ENCODE data around the genes CHST14, KNL1 and VPS18.

GRCh38 chr15:40406002-40406588 is 500 bp downstream of the IVD start:
- PRO-cap: bidirectional peak, plus-strand start at chr15:40406182, minus-strand start at chr15:40406177
- RRBS, 2 experiments: no CpG with 5 or more reads among the region's 22 CpGs

- PRO-cap: bidirectional peak, plus-strand start at chr15:40470960, minus-strand start at chr15:40470936; bidirectional peak, plus-strand start at chr15:40471351, minus-strand start at chr15:40471255
- RRBS, 2 experiments: 2% methylated on average over 43 to 47 of the region's 72 CpGs
Observed at GRCh38 chr15:40470473-40471305, at the start of gene CHST14. Gene CHST14 (plus strand): TSS chr15:40470984.

- PRO-cap: no peak
- RRBS, 2 experiments: 94 to 97% methylated on average over 2 of the region's 19 CpGs
Observed at GRCh38 chr15:40487834-40488229, 17.0 kb downstream of the CHST14 start.

- PRO-cap: bidirectional peak, plus-strand start at chr15:40594034, minus-strand start at chr15:40593908; bidirectional peak, plus-strand start at chr15:40594264, minus-strand start at chr15:40594258; bidirectional peak, plus-strand start at chr15:40594507, minus-strand start at chr15:40594535; unidirectional peak, minus-strand start at chr15:40594707
- RRBS, 2 experiments: no CpG with 5 or more reads among the region's 79 CpGs
Observed at GRCh38 chr15:40593611-40595017, at the start of gene KNL1. Gene KNL1 (plus strand): TSS chr15:40594249.

GRCh38 chr15:40691574-40692163 is 3.3 kb upstream of the RAD51 start:
- PRO-cap: no peak
- RRBS, 2 experiments: no CpG with 5 or more reads among the region's 8 CpGs

DNA sequence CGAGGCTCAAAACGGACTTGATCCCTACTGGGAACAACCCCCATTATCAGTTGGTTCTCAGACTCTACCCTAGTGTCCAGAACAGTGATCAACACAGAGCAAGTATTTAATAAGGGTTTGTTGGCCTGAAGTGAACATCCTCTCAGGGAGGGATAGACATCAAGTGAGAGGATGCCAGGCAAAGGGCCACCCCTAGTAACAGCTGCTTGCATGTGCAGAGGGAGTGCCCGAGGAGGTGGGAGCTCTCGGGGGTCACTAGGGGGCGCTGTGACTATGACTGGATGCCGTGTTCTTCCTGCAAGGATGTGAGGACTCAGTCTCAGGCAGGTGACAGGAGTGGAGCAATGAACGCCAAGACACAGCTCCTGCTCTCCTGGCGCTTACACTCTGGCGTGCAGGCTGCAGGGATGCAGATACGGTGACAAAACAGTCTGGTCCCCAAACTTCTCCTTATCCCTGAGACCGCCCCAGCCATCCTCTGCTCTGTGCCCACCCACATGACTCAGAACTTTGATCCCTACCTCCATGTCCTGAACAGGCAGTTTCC is 14.9 kb downstream of the RHOV start:
- PRO-cap: unidirectional peak, plus-strand start at position 316 of the sequence
- RRBS, 2 experiments: no CpG with 5 or more reads among the region's 11 CpGs

DNA sequence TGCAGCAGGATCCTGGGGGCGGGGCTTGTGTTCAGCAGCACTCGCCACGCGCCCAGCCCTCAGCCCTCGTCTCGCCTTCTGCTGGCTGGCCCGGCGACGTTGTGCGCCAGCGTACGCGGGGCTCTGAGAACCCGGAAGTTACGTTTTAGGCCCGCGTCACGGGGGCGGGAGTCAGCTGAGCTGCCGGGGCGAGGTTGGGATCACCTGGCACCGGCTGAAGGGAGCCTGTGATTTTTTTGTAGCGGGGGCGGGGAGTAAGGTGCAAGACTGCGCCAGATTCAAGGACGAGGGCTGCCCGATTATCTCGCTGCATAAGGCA is at the start of gene VPS18:
TSS of gene VPS18 (plus strand) at position 170 of the 319 bp plus-strand sequence.
- PRO-cap: bidirectional peak, plus-strand start at position 170 of the sequence, minus-strand start at position 80 of the sequence
- RRBS, 2 experiments: 1% methylated on average over 14 of the region's 28 CpGs

GRCh38 chr15:40941079-40942189 is 11.8 kb upstream of the CHAC1 start:
- PRO-cap: bidirectional peak, plus-strand start at chr15:40942112, minus-strand start at chr15:40941881
- RRBS, 2 experiments: under 1 to 1% methylated on average over 47 to 48 of the region's 92 CpGs

DNA sequence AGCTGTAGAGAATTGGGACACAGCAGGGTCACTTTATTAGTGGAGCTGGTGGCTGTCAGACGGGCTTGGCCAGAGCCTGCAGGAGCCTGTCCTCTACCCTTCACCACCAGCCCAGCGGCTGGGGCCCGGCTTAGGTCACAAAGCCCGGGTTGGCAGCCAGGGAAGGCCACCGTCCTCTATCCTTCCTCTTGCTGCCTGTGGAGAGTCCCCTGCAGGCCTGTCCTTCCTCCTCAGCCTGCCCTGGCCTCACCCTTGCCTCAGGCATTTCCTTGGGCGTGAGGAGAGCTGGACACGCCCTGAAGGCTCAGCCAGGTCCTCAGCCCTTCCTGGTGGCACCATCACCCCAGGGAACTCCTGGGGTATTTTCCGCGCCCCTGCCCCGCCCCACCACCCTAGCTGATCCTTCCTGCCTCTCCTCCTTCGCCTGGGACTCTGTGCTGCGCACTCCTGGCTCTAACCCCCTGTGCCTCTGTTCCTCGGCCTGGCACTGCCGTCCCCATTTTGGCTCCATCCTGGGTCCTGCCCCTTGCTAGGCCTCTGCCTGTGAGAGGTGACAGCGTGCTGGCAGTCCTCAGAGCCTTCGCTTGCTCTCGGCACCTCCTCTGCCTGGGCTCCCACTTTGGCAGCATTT is 7.7 kb downstream of the CHAC1 start:
- PRO-cap: no peak
- RRBS, 2 experiments: no CpG with 5 or more reads among the region's 17 CpGs

DNA sequence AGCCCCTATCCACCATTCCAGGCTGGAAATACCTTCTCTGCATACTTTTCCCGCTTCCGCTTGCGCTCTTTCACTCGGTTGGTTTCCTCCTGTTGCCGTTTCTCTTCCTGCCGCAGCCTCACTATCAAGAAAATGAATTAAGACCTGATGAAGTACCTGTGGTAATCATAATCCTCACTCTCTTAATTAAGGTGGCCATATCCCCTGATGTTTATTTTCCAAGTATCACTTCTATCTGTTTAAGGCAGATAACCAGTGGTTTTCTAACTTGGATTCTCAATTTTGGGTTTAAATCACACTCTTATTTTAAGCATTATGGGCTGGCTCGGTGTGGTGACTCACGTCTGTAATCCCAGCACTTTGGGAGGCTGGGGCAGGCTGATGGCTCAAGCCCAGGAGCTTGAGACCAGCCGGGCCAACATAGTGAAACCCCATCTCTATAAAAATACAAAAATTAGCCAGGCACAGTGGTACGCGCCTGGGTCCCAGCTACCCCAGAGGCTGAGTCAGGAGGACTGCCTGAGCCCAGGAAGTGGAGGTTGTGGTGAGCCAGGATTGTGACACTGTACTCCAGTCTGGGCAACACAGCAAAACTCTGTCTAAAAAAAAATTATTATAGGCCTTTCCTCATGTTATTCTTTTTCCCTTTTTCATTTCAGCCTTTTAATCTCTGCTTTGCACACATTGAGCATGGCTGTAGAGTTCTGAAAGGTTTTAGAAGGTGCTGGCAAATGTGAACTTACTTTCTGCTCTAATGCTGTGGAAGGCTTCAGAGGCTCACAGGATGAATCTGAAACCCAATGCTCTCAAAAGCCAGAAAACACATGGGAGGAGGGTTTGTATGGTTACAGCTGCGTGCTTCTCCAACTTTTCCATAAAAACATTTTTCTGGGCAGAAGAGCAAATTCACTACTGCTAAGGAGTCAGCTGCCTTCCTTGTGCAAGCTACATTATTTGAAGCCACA is 32.3 kb downstream of the CHAC1 start:
- PRO-cap: no peak
- RRBS, 2 experiments: no CpG with 5 or more reads among the region's 12 CpGs

GRCh38 chr15:41071654-41072226 is 44.3 kb downstream of the INO80 start:
- PRO-cap: no peak
- RRBS, 2 experiments: no CpG with 5 or more reads among the region's 9 CpGs

DNA sequence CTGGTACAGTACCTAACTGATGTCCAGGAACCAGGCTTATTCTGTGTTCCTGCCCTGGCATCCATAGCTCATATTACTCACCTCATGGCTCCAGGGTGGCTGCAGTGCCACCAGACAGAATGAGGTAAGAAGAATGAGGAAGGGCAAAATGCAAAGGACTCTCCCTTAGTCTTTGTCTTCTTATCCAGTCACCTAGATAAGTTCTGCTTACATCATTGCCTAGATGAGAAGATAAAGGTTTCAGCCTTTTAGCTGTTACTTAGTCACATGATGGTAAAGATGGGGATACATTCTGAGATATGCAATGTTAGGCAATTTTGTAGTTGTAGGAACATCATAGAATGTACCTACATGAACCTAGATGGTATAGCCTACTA is 45.8 kb downstream of the CHP1 start:
- PRO-cap: no peak

DNA sequence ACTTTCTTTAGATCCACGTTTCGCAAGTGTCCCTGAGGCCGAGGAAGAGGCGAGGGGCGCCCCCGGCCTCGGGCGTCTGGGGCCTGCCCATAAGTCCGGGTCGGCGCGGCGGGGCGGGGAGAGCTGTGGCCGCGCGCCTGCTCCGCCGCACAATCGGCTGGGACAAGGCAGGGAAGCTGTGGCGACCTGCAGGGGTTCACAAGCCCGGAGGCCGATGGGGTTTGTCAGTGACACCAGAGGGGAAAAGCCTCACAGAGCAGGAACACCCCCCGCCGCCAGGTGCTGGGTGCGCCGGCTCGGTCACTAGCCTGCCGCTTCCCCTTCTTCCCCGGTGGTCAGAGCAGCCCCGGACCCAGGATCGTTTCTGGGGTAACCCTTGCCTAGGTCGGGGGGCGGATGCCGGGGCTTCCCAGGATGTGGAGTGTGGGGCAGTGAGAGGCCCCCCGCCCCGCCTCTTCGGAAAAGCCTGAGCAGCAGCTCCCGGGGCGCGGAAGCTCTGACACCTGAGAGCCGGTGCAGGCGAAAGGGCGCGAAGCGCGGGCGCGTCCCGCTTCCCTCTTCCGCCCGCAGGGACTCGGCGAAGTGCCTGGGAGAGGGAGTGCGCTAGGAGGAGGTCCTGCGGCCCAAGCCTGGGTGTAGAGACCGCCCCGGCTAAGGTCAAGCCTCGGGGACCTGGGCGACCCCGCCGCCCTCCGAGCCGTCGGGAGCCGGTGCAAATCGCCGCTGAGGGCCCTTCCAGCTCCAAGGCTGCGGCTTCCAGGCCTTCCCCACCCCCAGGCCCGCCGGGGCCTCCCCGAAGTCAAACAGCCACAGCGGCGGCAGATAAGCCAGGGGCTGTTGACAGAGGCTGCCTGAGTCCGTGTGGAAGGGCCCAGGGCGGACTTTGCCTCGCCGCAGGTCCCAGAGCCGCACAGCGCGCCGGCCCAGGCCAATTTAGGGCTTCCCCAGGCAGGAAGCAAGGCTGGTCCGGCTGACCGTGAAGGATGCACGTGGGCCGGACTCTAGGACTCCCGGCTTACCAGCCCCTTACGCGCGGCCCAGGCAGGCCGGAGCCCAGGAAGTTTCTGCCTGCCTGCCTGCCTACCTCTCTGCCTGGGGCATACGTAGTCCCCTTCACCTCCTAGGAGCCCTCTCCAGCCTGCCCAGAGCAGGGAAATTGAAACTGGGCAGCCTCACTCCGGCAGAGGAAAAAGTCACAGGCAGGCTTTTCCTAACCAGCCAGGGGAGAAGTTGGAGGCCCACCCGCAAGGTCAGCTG is 2.0 kb downstream of the ITPKA start:
- PRO-cap: no peak
- RRBS, 2 experiments: 92 to 95% methylated on average over 28 to 33 of the region's 94 CpGs

GRCh38 chr15:41503334-41503875 is 9.7 kb downstream of the ITPKA start:
- PRO-cap: no peak
- RRBS, 2 experiments: 87 to 93% methylated on average over 1 to 2 of the region's 14 CpGs

DNA sequence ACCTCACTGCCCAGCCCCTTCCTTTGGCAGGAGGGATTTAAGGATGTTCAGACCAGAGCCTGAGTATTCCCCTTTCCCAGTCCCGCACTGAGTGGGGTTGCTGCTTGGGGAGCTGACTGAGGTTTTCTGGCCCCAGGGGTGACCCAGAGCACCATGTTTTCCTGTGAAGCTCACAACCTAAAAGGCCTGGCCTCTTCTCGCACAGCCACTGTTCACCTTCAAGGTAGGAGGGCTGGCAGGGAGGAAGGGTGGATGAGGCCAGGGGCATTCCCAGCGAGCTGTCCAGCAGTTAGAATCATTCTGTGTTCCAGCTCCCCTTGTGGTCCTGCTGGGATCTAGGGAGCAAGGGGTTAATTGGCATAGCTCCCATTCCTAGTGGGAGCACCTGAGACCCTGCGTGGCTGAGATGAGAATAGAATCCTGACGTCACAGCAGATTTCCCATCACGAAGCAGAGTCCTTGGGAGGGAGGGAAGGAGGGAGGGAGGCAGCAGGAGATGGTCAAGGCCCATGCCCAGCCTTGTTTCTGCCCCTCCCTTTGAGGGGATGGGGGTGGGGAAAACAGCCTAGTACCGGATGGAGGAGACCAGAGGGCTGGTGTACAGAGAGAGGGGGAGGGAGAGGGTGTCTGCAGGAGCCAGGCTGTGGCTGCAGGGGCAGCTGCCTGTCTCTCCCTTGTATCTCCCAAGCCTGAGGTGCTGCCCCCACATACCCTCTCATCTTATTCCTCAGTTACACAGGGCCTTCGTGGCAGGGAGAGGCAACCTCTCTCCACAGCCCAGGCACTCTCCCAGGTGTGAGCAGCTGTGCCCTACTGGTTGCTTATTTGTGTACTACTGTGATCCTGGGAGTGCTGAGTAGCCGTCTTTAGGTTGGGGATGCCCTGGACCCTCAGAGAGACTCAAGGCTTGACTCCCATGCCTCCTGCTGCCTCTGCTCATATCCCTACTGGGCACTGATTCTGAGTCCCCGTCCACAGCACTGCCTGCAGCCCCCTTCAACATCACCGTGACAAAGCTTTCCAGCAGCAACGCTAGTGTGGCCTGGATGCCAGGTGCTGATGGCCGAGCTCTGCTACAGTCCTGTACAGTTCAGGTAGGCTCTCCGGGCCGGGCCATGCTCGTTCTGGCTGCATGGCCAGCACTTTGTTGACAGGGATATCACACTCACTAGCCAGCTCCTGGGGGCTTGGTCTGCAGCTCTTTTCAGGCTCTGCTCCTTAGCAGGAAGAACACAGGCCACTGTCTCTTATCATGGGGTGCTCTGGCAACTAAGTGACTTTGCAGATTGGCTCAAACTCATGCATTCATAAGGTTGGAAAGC is 5.5 kb downstream of the TYRO3 start:
- PRO-cap: no peak
- RRBS, 2 experiments: no CpG with 5 or more reads among the region's 16 CpGs

DNA sequence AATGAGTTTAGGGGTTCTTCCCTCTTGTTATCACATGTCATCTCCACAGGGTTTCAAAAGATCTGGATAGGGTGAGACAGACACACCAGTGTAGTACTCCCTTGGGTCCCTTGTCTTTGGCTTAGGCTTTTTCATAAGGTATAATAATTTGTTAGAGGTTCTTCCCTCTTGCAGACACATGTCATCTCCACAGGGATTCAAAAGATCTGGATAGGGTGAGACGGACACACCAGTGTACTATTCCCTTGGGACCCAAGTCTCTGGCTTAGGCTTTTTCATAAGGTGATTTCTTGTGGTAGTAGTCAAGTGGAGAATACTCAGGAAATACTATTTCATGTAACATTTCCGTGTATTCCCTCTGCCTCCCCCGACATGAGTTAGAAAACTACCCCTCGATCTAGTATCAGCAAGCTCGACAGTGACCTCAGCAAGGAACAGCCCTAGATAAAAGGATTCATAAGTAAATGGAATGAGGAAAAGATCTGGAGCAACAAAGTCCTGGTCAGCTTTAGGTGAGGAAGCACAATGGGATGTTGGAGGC is 939 bp upstream of the MAPKBP1 start:
- PRO-cap: unidirectional peak, plus-strand start at position 195 of the sequence
- RRBS, 2 experiments: no CpG with 5 or more reads among the region's 5 CpGs

DNA sequence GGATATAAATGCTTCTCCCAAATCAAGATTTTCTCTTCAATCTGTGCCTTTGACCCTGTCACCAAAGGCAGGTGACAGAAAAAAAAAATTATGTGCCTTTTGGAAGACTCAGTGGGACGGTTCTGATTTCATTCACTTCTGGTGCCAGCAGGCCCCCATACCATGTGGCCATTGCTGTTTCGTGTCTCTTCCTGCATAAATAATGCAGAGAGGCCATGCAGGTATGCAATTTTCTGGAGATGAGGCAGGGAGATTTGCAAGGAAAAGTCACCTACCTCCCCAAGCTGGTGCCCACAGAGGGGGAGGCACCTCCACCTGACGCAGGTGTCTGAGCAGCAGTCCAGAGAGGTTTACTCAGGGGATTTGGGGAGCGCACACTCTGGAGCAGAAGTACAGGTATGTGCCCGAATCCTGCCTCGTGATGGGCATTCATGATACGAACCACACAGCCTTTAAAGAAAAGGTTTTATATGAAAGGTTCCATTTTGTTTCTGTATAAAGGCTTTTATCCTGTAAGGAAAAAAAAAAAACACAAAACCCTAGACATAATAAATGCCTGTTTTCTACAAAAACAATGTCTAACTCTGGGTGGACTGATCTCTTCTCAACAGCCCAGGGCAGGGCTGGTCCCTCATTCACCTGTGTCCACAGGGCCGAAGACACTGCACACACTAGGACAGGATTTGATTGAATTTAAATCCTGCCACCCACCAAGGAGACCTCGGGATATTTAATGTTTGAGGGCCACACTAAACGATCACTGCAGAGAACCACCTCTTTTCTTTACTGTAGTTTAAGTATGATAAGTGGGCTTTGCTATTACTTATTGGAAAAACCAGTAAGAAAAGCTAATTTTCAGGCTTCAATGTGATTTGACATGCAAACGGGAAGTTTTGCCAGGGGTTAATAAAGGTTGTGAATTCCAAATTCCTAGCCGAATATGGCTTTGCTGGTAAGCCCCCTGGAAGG is 5.4 kb upstream of the SPTBN5 start:
- PRO-cap: no peak
- RRBS, 2 experiments: no CpG with 5 or more reads among the region's 12 CpGs

DNA sequence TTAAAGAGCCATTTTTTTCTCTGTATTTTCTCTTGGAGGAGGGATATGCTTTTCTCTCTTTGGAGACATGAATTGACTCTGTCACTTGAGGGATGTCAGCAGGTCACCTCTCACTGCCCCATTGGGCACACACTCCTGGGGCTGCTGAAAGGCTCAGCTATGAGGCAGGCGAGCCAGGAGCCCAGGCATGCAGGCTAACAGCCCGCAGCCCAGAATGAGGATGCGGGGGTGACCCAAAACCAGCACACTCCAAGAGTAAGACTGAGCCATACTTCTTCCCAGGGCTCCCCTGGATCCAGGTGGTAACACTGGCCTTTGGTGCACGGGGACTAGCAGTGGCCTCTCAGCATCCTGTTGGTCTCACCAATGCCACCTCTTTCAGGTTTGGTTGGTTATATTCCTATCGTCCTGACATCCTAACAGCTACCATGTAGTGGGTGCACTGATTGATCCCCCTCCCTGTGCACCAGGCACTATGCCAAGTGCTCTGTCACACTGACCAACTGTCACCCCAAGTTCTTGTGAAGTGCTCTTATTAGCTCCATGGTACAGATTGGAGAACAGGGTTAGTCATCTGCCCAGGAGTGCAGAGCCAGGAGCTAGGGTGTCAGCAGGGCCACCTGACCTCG is 24.7 kb upstream of the SPTBN5 start:
- PRO-cap: no peak
- RRBS, 2 experiments: no CpG with 5 or more reads among the region's 6 CpGs

- PRO-cap: no peak
- RRBS, 2 experiments: 89 to 100% methylated on average over 1 to 5 of the region's 20 CpGs
Observed at GRCh38 chr15:41936499-41937605, 35.5 kb downstream of the EHD4 start.

DNA sequence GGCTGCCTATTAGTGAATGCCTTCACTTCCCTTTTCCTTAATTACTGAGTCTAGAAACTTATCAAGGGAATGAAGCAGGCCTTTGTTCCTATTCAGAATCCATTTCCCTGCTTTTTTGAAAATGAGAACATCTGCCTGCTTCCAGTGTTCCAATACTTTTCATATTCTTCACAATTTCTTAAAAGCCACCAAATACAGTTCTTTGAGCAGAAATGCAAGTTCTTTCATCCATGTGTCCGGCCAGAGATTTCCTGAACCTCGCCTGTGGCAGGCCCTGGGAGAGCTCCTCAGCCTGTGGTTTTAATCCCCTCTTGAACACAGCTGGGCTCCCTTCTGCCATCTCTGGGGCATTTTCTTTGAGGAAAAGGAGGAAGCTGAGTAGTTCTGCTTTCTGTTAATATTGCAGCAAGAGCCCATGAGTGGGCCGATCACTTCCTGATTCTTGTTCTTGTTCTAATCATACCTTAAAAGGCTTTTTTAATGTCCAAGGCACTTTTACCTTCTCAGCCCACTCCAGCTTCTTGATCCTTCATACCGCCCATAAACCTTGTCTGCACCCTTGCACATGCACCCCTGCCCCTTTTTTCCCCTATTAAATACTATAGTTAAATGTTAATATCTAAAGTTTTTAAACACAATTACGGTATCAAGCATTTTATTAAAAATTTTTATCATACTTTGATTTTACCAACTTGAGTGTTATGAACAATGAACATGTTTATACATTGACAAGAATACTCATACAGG is 4.5 kb downstream of the EHD4 start:
- PRO-cap: no peak
- RRBS, 2 experiments: no CpG with 5 or more reads among the region's 5 CpGs